ENCODE measurements around a stretch of chr20.

DNA sequence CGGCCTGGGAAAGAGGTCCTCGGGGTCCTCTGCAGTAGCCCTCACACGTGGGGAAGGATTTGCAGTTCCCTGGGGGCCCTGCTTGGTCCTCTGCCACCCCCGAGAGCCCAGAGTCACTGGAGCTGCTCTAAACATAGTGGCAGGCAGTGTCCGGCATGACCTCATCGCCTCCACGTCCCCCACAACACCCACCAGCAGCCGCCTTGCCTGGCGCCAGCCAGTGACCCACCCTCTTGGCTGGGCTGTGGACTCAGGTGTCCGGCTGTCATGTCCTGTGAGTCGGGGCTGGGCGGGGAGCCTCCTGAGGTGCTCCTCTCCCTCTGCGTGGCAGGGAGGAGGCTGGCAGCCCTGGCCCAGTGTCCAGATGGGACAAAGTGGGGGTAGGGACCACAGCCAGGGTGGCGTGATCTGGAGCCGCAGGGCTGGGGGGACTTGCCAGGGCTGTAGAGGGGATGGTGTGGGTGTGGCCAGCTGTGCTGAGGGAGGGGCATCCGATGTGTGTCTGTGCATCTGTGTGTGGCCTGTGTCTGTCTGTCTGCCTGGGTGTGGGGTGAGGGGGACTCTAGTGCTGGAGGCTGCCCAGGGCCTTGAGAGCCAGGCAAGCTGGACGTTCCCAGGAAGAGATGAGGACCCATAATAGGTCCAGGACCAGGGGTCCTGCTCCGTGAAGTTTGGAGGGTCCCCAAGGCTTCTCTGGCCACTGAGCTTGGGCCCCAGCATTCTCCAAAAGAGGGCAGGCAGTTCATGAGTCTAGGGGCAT is 2.2 kb upstream of the SOX18 start:
- PRO-cap: no peak

- PRO-cap: no peak
Measured at GRCh38 chr20:64055613-64056393, 6.4 kb upstream of the SOX18 start.

- PRO-cap: no peak
Measured at GRCh38 chr20:64065873-64066446, 3.0 kb downstream of the TCEA2 start.

GRCh38 chr20:64120395-64120745 is 13.0 kb upstream of the NPBWR2 start:
- PRO-cap: no peak

DNA sequence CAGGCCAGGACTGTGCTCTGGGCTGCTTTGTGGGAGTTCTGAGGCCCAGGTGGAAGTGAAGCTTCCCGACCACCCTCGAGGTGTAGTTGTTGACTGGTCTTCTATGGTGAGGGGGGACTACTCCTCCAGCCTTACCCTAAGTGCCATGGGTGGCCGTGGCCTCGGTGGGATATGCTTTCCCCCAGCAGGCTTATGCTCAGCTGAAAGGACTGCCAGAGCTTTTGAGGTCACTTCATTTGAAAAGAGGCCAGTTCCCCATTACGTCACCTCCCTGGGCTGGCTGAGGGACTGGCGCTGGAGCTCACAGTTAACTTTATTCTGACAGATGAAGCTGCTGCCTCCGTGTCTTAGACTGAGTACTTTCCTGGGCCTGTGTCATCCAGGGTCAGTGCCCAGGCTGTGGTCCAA is 42.9 kb upstream of the PCMTD2 start:
- PRO-cap: no peak

- PRO-cap: no peak
Measured at GRCh38 chr20:64262710-64263394, 7.3 kb downstream of the PCMTD2 start.